ENCODE data around the gene UBAC1.

DNA sequence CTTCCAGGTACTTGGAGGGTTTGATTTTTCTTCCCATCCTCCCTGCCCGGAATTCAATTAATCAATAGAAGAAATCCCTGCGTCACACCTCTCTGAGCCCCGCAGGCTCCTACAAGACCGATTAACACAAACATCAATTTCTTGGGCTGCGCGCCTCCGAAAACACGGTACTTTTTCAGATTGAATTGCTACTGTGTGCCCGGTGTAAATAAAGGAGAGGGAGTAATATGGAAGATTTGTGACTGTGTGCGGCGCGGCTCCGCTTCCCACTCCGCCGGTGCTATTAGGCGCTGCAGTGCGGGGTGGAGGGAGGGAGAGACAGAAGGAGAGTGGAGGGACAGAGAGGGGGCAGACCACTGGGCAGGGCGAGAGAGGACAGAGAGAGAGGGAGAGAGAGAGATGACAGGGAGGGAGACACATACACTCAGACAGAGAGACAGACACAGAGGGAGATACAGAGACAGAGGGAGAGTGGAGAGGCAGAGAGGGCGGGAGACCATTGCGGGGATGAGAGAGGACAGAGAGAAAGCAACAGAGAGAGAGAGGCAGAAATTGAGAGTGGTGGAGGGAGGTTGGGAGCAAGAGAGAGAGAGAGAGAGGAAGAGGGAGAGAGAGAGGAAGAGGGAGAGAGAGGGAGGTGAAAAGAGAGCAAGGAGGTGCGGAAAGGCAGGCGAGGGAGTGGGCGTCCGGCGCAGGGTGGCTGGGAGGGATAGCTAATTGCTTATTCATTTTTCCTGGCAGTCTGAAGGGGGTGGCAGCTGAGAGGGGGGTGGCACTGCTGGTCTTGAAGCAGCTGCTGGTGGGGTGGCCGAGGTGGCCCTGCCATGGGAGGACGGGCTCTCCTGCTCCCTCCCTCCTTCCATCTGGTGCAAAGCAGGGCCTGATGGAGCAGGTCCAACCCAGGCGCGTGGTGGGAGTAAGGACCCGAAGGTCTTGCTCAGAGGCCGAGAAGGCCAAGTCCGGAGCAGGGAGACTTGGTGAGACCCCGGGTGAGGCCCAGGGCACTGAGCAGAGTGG, 53.5 kb downstream of the WDR5 start:
- RRBS = no CpG with 5 or more reads among the region's 33 CpGs

GRCh38 chr9:134264320-134264891, 61.8 kb upstream of the RXRA start:
- RRBS = 100% methylated on average over 1 of the region's 15 CpGs

DNA sequence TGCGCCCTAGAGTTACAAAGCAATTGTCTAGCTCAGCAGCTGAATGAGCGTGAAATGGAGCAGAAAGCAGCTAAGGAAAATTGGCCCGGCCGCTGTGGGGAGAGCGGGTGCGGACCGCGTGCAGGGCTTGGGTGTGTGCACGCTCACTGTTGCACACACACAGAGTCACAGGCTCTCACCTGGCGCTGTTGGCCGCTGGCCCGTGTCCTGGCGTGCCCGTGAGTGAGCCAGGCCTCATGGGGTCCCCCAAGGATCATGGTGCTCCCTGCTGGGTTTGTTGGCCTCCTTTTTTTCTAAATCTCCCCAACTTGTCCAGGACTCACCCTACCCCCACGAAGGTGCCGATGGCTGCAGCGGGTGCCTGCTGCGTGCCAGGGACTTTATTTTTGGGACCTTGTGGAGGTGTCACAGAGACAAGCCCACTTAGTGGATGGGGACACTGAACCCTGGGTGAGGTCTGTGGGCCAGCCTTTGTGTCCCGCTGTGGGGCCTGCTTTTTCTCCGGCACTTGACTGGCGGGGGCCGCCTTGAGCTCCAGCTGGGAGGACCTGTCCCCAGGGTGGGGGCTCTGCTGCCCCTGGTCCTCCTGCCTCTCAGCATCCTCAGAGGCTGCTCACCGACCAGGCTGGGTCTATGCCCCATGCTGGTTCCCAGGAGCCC, 5.2 kb downstream of the RXRA start:
- RRBS = no CpG with 5 or more reads among the region's 23 CpGs

GRCh38 chr9:134333381-134333834, 7.2 kb downstream of the RXRA start:
- RRBS = 9% methylated on average over 2 of the region's 18 CpGs

GRCh38 chr9:134375682-134376319, 49.5 kb downstream of the RXRA start:
- RRBS = no CpG with 5 or more reads among the region's 24 CpGs

- RRBS = no CpG with 5 or more reads among the region's 9 CpGs
These were observed 99.0 kb downstream of the RXRA start for GRCh38 chr9:134425321-134425630.

DNA sequence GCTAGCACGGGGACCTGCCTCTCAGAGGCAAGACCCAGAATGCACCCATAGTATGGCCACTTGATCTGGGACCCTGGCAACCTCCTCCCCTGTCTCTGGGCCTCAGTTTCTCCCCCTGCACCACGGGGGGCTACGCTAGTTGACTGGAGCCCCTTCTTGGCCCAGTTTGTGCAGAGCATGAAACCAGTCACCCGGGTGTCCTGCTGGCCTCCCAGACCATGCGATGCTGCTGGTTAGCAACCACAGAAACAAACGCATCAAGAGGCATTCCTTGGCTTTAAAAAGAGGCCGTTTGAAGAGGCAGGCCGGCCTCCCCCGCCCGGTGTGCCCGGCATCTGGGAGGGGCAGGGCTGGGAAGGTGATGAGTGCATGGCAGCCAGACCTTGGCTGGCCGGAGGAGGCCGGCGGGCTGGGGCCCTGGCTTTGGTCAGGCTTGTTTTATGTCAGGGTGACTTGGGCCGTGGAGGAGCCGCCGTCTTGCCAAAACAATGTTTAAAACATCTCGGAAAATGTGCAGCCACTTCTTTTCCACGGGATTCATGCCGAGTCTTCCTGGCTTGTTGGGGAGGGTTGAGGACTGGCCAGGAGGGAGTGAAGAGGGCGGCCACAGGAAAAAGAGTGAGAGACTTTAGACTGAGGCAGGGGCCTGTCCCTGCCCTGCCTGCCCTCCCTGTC, 142.7 kb downstream of the RXRA start:
- RRBS = 63% methylated on average over 2 of the region's 21 CpGs

DNA sequence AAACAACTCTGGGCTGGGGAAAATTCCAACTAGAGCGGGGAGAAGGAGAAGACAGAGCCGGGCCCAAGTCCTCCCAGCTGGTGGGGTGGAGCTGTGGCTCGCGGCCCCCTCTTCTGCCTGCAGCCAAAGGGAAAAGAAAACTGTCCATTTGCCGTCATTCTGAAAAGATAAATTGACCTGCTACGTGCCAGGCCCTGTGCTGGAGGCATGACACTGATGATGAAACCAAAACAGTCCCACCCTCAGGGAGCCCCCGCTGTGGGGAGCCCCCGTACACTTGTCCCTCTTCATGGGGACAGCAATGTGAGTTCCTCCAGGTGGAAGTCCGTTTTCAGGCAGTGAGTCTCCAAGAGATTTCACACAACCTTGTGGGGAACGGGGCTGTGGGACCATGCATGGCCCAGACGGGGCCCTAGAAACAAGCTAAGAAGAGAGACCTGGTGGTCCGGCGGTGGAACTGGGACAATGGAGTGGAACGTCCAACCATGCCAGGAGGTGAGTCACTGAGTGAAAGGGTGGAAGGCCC, 114.8 kb upstream of the COL5A1 start:
- RRBS = no CpG with 5 or more reads among the region's 14 CpGs

GRCh38 chr9:134640909-134641390, 653 bp upstream of the COL5A1 start:
- RRBS = 10% methylated on average over 4 of the region's 17 CpGs

- RRBS = no CpG with 5 or more reads among the region's 17 CpGs
These were observed 71.3 kb downstream of the COL5A1 start for GRCh38 chr9:134712779-134713520.

DNA sequence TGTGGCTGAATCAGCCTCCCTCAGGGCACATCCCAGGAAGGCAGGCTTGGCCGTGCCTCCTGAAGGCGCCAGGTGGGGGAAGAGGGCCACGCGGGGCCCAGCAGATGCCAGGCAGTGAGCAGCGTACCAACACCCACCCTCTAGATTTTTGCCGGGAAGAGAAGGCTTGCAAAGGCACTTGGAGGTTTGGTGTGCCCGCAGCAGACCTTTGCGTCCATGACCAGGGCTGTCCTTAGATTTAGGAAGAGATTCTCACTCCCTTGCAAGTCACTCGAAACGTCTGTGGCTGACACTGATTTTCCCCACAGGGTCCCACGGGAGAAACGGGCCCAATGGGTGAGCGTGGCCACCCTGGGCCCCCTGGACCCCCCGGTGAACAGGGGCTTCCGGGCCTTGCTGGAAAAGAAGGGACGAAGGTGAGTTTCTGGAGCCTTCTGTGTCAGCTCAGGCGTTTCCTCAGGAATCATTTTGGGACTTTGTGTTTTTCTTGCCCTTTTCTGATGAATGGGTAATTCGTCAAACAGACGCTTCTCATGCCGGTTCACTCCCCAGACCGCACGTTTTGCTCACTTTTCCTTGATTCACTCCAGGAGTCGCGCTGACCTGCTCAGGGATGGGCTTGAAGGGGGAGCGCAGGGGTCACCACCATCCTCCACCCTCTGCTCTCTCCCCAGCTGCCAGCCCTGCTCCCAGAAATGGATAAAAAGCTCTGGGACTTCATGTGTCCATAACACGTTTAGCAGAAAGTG, 77.9 kb upstream of the FCN2 start:
- RRBS = no CpG with 5 or more reads among the region's 26 CpGs

- RRBS = no CpG with 5 or more reads among the region's 15 CpGs
These were observed 21.7 kb downstream of the OLFM1 start for GRCh38 chr9:135109084-135109592.

DNA sequence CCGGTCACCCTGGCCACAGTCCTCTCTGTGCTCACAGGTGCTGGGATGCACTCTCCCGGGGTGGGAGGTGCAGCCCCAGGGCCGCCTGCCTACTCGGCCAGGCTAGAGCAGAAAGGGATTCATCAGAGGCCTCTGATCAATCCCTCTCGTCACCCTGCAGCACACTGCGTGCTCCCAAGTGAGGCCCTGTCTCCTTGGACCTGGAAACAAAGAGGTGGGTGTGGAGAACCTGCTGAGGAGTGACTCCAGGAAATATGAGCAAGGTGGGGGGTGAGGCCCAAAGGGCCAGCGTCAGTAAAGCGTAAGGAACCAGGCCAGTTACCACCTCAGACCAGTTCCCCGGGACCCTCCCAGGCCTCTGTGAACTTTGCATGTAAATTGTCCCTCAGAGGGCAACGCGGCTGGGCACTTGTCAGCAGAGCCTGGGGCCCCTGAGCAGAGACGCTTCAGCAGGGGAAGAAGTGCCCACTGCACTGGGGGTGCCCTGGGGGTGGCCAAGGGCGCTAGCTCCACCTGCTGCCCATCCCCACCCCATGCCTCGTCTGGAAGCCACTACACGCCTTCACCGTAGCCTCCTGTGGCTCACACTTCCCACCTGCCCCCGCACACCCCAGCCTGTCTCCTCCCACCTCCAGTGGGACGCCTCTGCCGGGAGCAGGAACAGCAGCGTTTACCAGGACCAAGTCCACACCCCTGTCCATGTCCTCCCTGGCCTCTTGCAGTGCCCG, 168.0 kb downstream of the OLFM1 start:
- RRBS = 91% methylated on average over 2 of the region's 21 CpGs

DNA sequence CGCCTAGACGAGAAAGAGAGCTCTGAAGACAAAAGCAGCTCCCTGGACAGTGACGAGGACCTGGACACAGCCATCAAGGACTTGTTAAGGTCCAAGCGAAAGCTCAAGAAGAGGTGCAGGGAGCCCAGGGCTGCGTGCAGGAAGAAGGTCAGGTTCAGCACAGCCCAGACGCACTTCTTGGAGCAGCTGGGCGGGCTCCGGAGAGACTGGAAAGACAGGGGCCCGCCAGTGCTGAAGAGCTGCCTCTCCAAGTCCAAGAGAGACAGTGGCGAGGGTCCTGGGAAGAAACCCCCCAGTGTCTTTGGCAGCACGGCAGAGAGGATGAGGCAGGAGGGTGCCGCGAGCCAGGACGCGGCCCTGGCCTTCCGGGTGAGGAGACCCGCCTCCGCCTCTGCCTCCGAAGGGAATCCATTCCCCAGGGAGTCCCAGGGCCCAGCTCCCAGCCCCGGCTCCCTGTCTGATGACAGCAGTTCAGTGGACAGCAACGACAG, 7.0 kb downstream of the PPP1R26 start:
- RRBS = 94% methylated on average over 6 of the region's 21 CpGs

- RRBS = no CpG with 5 or more reads among the region's 12 CpGs
These were observed 7.1 kb downstream of the MRPS2 start for GRCh38 chr9:135507618-135507923.

GRCh38 chr9:135662544-135663134, 470 bp upstream of the LCN9 start:
- RRBS = 13% methylated on average over 9 of the region's 16 CpGs

DNA sequence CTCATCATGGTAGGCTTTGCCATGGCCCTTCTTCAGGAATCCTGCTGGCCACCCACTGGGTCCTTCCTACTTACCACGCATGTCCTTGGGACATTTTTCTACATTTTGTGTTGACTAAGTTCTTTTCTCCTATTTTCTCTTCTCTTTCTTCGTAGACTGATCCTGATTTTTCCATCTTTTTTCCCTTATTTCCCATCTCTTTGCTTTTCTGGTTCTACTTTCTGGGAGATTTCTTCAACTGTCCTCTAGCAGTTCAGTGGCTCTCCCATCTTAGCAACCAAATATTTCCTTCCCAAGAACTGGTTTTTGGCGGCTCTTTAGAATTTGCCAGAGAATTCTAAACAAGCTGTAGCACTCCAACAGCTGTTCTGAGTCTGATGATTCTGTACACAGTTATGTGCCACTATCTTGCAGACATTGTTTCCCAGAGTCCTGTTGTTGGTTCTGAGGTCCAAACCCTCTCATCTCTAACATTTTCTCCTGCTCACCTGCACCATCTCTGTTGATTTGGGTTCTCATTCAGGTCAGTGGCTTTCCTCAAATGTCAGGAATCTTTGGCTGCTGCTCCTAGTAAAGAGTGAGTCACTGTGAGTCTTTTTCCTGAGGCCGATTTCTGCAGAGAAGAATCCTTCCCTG, 50.1 kb downstream of the CAMSAP1 start:
- RRBS = no CpG with 5 or more reads among the region's 4 CpGs

- RRBS = no CpG with 5 or more reads among the region's 36 CpGs
These were observed 19.9 kb downstream of the CAMSAP1 start for GRCh38 chr9:135887040-135888186.

DNA sequence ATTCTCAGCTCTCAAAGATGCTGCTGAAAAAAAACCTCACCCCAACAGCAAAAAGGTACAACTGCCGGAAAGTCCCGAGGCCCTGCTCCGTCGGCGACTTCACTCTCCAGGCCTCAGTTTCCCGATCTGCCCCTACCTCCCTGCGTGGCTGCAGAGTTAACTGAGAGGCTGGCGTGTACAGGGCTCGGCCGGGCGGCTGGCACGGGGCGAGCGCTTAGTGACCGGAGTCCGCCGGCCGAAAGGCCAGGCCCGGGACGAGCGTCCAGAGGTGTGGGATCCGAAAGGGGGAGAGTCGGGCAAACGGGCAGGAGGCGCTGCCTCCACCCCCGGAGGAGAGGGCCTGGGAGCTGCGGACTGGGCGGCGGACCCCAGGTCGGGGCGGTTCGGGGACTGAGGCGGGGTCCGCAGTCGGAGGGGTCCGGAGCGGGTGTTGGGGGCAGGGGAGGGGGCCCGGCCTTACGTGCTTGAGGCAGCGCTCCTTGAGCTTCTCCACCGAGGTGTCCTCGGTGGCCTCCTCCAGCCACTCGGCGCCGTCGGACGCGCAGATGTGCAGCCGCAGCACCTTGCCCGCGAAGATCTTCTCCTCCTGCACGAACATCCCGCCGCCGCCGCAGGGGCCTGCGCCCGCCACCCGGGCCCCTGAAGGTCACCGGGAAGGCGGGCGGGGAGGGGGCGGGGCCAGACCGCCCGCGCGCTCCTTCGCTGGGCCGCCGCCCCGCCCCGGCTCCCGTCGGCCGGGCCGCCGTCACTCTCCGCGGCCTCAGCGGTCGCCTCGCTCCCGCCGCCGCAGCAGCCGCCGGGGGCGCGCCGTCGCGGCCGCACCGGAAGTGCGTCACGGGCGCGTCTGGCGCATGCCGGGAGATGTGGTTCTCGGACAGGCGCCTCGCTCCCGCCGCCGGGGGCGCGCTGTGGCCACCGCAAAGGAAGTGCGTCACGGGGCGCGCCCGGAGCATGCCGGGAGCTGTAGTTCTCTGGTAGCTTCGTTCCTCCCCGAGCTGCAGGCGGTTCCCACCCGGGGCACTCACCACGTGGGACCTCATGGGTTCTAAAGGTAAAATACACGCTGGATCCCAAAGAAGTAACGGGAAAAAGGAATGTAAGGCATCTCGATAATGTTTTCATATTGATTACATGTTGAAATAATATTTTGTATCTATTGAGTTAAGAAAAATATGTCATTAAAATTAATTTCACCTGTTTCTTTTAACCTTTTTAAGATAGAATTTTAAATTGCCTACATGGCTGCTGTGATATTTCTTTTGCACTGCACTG, at the start of gene UBAC1:
UBAC1 (minus strand) TSS at position 809 of the 1,272 bp plus-strand sequence.
- RRBS = 1% methylated on average over 60 of the region's 123 CpGs

DNA sequence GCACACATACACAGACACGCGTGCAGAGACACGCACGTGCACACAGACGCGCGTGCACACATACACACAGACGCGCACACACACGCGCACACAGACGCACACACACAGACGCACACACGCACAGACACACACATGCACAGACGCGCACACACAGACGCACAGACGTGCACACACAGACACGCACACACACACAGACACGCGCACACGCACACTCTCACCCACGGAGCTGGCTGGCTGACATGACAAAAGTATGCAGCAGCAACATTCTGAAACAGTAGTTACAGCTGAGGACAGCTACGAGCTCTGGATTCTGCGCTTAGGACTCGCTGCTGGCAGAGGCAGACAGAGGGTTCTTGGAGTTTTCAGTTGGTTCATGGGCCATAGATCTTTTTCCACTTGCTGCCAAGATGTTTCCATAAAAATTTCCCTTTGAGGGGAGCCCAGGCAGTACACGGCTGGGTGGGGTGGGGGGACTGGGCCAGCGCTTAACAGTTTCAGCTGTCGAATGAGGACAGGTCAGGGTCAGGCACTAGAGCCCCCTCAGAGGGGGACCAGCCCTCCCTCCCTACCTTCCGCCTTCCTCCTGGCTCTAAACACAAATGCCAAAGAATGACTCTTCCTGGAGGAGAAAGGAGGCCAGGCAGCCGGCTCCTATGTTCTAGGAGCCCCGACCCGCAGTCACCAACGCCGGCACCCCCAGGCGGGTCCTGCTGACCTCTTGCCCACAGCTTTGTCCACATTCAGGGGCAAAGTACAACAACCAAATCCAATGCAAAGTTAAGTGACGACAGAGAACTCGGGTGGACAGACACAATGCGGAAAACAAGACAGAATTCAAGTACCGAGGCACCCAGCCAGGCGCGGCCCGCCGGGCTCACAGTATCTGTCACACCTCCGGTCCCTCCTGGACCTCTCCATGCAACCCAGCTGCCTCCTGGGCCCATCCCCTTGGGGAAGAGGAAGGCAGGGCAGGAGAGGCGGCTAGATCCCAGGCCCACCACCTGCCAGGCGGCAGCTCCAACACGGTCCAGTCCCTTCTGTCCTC, 46.5 kb upstream of the UBAC1 start:
- RRBS = 63% methylated on average over 4 of the region's 48 CpGs

Measured in brain (tissue), 1 donor.